ENCODE measurements around the genes GPATCH3, KDF1, CD164L2, GPR3 and IFI6.

DNA sequence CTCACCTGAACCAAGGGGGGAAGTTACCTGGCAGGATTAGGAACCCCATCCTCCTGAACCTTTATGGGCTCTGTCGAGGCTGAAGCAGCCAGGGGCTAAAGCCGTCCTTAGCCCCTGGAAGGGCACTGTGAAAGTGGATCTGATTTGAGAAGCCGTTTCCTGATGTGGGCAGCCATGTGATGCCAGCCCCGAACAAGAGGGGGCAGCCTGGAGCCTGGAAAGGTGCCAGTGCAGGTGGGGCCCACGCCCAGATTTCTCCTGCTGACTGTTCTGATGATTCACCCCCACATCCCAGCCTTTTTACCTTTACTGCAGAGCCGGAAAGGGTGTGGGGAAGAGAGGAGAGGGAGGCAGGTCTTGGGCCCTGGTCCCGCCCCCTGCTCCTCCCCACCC is 248 bp upstream of the SFN start:
- PRO-cap = no peak
- RAMPAGE, long total RNA, 3 experiments = no peak in any of the 3 experiments

DNA sequence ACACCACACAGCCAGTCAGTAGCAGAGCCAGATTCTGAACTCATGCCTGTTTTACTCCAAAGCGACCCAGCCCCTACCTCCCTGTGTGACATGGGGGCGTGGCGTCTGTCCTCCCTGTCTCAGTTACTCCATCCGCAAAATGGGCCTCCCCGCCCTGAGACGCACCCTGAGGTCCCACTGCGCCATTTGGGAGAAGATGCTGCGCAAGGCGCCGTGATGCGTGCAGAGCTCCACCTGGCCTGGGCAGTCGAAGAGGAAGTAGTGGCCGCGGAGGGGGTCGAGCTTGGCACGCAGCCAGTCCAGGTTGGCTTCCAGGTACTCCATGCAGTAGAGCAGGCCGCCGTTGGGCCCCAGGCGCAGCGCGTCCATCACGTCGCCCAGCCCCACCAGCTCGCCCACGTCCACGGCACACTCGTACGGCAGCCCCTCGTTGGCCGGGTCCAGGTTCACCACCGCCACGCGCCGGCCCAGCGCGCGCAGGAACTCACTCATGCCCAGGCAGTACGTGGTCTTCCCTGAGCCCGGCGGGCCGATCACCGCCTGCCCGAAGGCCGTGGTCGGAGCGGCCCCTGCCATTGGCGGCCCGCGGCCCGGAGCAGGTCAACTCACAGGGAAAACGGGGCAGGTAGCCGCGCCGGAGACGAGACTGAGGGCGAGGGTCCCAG is 430 bp downstream of the GPN2 start:
- PRO-cap = no peak
- RAMPAGE, long total RNA, 3 experiments = no peak in any of the 3 experiments

GRCh38 chr1:26899726-26900865 is at the start of gene GPATCH3:
TSS of gene GPATCH3 (minus strand) at chr1:26900467.
- PRO-cap = bidirectional peak, plus-strand start at chr1:26900547, minus-strand start at chr1:26900445
- RAMPAGE, long total RNA, 3 experiments = start-site peak on the minus strand in 2 of 3 experiments, at chr1:26900437-26900467 at its widest, 18 to 28 reads per replicate

DNA sequence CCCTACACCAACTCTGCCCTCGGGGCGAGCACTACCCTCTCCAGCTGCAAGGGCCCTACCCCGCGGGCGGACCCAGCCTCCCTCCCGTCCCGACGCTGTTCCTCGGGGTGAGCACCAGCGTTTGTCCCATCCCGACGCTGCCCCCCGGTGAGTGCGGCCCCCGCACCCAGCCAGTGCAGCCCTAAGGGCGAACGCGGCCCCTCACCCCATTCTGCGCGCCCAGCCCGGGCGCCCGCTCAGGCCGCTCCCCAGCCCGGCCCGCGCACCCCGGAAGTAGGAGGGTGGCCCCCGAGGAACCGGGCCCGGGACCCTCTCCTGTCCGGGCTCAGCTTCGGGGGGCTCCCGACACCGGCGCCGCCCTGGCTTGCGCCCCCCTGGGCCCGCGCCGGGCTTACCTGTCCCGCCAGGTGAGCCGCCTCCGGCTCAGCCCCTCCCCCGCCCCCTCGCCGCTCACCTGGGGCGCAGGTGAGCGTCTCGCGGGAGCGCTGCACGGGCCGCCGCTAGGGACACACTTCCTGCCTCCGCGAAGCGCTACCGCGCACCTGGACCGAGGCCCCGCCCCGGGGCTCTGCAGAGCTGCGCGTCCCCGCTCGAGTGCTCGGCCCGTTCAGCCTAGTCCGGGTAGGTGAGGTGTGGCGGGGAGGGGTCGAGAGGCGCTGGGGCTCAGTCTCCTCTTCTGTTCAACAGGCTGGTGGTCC is at the start of gene KDF1:
Gene KDF1, minus strand, starts transcription at position 514 of the 698 bp plus-strand sequence.
- PRO-cap = no peak
- RAMPAGE, long total RNA, 3 experiments = no peak in any of the 3 experiments

GRCh38 chr1:27109662-27110243 is 45.2 kb downstream of the SLC9A1 start:
- PRO-cap = no peak
- RAMPAGE, long total RNA, 3 experiments = no peak in any of the 3 experiments

DNA sequence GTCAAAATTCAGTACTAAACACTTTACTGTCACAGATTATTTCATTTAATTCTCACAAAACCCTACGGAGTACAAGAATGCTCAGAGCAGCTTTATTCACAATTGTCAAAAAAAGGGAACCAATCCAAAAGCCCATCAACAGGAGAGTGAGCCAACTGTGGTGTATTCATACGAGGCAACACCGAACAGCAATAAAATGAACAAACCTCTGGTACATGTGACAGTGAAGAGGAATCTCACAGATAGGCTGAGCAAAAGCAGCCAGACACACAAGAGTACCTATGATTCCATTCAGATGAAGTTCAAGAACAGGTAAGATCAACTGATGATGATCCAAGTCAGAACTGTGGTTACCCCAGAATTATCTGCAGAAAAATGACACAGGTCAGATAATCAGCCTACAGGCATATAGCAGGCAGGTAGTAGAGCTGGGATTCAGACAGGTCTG is 19.3 kb downstream of the SLC9A1 start:
- PRO-cap = no peak
- RAMPAGE, long total RNA, 3 experiments = no peak in any of the 3 experiments

DNA sequence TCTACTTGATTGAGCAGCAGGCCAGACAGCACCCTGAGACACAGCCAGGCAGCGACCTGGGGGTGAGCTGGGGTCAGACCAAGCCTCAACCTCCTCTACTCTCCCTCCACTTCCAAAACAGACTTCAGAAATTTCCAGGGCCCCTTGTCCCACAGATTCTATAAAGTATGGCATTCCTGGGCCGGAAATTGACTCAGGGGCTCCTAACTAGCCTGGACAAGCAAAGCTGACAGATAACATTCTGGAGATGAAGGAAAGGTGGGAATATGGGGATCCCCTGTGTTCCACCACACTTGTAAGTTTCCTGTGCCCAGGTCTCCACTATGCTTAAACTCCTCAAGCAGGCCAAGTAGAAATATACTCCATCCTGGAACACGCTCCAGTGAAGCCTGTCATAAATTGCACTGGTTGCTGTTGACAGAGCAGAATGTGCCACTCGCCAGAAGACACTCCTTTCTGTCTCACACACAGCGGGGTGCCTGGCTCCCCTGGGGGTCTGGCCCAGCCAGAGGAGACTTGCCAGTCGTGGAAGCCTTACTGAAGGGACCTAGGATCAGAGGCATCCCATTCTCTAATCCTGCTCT is 1.7 kb downstream of the SLC9A1 start:
- PRO-cap = no peak
- RAMPAGE, long total RNA, 3 experiments = no peak in any of the 3 experiments

GRCh38 chr1:27154235-27154685 is 665 bp downstream of the SLC9A1 start:
- PRO-cap = no peak
- RAMPAGE, long total RNA, 3 experiments = start-site peak on the minus strand in 1 of 3 experiments, at chr1:27154229-27154390 at its widest, 15 reads per replicate

DNA sequence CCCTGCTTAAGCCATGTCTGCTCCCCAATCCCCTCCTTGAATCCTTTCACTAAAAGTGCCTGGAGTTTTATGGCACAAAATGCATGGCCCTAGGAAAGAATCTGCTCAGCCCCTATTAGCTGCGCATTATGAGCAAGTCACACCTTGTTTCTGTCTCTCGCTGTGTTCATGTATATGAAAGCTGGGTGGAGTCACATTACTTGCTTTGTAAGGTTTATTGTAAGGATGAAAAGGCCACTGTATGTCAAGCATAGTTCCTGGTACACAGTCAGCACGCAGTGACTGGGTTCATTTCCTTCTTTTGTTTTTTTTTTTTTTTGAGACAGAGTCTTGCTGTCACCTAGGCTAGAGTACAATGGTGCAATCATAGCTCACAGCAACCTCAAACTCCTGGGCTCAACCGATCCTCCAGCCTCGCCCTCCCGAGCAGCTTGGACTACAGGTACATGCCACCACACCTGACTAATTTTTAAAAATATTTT is 6.7 kb upstream of the SLC9A1 start:
- PRO-cap = no peak
- RAMPAGE, long total RNA, 3 experiments = no peak in any of the 3 experiments

DNA sequence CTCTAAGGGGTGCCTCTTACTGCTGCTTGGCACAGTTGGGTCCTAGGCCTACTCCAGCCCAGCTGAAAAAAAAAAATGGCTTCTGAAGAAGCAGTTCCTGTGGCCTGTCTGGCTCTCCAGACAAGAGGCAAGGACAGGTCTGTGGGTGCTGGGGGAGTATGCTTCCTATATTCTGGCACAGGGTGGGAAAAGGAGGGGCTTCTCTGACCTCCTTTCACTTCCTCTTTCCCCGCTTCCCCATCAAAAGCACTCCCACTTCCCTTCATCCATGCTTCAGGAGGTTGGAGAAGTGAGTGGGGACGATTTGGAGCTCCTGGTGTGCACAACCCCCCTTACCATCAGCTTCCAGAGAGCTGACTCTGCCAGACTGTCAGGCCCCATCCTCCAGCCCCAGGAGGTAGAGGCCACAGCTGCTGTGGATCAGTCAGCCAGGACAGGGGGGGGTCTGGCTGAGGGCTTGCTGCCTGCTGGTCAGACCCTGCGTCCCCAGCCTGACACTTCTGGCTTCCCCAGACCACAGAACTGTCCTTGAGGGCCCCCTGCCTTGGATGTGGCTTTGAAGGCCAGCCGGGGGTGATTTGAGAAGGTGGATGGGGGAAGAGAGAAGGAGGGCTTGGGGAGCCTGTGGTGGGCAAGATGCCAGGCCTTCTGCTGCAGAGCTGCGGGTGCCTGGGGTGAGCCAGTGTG is 21.6 kb upstream of the TMEM222 start:
- PRO-cap = no peak
- RAMPAGE, long total RNA, 3 experiments = no peak in any of the 3 experiments

DNA sequence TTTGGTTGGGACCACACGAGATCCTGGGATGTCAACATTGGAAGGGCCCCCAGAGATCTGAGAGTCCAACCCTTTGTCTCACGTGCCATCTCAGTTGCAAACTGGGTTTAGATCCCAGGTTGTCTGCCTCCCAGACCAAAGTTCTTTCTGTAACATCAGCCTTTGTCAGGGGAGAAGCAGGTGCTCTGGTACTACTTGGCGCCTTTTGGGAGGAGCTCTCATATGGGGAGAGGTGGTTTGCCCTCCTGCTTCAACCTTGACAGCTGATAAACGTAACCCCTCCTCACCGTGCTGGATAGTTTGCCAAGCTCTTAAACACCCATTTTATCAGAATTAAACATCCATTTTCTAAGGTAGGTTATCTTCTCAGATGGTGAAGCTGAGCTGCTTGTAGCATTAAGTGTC is 844 bp downstream of the TMEM222 start:
- PRO-cap = no peak
- RAMPAGE, long total RNA, 3 experiments = no peak in any of the 3 experiments

DNA sequence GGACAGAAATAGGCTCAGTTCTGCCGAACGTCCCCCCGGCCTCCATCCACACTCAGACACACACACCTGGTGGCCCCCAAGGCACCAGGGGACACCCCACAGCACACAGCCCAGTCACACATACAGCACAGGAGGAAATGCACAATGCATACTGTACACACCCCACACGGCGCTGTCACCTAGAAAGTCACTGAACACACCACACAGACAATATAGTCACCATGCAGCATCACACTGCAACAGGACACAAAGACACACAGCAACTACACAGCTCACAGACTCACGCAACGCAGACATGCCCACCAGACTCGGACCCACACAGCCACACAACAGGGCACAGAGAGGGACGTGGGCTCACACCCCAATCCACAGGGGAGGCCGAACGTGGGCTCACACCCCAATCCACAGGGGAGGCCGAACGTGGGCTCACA is 664 bp downstream of the SYTL1 start:
- PRO-cap = no peak
- RAMPAGE, long total RNA, 3 experiments = no peak in any of the 3 experiments

DNA sequence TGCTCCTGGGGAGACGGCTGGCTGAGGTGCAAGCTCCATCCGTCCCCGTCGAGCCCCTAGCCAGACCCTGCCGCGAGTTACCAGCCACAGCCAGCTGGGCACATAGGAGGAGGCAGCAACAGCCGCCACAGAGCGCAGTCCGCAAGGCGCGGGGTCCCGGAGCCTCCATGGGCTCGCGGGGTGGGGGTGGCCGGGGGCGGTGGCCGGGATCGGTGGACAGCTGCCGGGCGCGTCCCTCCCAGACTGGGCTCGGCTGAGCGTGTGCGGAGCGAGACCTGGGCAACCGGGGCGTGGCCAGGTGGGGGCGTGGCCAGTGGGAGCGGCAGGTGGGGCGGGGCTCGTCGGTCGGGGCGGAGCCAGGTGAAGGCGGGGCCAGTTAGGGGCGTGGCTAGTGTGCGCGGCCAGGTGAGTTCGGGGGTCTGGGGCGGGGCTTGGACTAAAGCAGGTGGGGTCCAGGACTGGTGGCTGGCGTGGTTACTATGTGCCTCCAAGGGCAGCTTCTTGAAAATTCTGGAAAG is at the start of gene CD164L2:
Gene CD164L2, minus strand, starts transcription at position 263 of the 518 bp plus-strand sequence.
- PRO-cap = no peak
- RAMPAGE, long total RNA, 3 experiments = no peak in any of the 3 experiments

GRCh38 chr1:27391963-27392853 is at the start of gene GPR3:
TSS of gene GPR3 (plus strand) at chr1:27392622.
- PRO-cap = bidirectional peak, plus-strand start at chr1:27392637, minus-strand start at chr1:27392403
- RAMPAGE, long total RNA, 3 experiments = no peak in any of the 3 experiments

DNA sequence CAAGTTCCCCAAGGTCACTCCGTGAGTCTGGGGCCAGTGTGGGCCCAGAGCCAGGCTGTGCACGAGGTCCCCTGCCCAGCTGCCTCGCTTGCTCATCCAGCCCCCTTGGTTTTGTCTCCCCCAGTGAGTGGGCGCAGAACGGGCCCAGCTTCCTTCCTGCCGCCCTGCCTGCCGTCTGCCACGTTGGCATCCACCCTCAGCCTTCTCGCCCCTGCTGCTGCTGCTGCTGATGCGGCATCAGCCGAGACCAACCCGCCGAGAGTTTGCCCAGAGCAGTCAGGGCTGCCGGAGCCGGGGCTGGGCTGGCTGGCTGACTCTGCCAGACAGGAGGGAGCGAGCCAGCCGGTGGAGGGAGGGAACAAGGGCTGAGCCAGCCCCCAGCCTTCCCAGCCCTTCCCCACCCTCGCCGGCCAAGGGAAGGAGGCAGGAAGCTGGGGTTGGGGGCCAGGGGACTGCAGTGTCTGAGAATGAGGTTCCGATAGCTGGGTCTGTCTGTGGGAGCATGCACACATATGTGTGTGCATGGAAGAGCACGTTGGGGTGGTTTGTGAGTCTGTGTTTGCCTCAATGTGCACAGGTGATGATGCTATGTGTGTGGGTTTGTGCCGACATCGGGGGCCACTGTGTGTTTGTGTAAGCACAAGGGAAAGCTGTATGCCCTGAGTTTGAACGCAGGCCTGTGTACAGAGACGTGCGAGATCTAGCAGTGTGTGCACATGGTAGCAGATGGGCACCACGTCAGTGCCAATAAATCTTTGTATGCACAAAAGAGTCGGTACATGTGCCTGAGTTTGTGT is 31.6 kb upstream of the WASF2 start:
- PRO-cap = no peak
- RAMPAGE, long total RNA, 3 experiments = no peak in any of the 3 experiments

- PRO-cap = no peak
- RAMPAGE, long total RNA, 3 experiments = no peak in any of the 3 experiments
Measured at GRCh38 chr1:27523024-27523471, 33.1 kb upstream of the WASF2 start.

DNA sequence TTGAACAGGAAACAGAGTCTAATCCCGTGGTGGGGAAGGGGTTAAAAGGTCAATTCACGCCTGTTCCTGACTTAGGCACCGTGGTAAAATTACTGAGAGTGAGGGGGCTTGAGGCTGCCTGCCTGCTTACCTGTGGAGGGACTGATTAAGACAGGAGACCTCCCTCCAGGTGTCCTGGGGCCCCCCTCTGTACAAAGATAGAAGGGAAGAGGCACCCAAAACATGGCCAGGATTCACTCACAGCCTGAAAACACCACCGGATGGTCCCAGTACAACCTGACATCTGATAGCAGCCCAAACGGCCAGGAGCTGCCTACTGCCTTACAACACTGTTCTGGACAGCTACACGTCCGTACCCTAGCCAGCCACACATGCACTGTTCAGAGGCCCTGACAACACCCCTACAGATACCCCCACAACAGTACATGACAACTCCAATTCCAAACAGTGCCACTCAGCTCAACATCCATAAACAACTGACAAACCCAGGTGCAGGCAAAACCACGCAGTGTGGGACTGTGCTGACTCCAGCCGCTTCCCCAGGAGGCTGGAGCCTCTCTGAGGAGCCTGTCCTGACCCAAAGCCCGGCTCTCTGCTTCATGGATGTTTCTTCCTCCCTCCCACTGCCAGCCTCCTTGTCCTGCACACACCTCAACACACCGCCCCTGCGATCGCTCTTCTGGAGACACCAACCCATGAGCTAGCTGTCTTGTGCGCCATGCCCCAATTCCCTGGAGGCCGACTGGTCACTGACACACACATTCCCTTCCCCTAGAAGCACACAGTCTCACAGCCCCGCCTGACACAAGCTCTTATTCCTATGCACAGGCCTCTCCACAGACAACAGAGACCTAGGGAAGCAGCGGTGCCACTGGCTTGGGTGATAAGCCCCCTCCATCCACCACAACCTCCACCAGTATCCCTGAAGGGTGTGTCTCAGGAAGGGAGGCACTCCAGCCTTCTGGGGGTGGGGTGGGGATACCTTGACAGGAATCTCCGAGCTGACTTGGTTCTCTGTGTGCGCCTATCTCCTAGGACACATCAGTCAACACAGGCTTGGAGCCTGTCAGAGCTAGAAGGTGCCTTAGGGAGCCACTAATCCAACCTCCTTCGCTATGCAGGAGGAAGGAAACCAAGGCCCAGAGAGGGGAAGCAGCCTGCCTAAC is 31.4 kb downstream of the AHDC1 start:
- PRO-cap = no peak
- RAMPAGE, long total RNA, 3 experiments = no peak in any of the 3 experiments

DNA sequence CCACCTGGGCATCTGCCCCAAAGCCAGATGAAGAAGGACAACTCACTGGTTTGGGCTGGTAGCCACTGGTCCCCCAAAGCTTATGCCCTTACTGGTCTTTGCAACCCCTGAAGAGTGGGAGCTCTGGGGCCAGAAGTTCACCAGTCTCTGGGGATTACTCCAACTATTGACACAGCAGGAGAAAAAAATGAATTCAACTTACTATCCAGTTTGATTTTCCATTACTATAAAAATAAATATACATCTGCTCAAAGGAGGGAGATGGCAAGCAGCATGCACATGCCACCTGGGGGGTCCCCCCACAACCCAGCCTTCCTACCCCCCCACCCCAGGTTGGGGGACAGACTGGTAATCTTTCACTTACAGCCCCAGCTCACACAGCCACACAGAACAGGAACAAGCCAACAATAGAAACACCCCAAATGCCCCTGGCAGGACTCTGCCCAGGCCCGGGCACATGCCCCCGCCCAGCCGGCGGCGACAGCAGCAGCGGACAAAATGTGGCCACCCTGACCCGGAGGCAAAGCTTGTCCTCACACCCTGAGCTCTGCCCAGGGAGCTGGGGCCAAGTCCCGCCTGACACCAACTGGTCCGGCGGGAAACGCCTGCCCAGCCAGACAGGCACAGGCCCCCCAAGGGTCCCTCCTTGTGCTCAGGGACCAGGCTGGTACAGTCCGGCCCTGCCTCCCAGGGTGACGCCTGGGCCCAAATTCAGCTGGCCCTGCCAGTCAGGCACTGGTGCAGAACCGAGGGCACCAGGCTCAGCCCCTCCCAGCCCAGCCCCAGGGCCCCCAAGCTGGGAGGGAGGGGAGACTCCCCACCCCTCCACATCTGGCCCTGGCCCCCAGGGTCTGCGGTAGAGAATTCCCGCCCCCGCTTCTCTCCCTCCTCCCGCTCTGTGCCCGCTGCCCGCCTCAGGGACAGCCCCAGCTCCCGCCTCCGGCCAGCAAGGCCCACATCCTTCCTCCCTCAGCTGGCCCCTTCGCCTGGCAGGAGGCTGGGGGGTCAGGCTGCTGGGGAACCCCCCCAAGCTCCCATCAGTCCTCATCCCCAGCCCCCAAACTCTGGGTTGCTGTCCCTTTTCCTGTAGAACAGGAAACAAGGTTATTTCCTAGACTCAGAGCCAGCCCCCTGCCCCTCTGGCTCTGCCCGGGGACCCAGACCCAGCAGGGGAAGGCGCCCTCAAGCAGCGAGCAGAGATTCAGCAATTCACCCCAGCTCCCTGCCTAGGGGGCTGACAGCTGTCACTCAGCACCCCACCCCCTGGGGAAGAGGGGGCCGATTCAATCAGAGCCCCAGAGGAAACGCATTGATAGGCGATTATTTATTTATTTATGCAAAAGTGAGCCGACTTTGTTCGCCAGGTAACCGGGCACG is 2.1 kb downstream of the AHDC1 start:
- PRO-cap = unidirectional peak, minus-strand start at position 502 of the sequence
- RAMPAGE, long total RNA, 3 experiments = start-site peak on the minus strand in 1 of 3 experiments, centred at position 1,067 of the sequence, 10 reads per replicate

DNA sequence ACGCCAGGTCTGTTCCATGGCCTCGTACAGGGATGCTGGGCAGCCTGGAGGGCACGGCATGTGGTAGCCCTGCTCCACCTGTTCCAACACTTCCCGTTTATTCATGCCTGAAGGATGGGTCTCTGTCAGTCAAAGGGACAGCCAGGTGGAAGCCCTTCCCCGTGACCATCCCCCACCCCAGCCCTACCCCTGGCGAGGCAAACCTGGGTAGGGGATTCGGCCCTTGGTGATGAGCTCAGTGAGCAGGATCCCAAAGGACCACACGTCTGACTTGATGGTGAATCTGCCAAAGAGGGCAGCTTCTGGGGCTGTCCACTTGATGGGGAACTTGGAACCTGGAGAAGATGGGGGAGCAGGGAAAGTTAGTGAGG is 9.1 kb upstream of the AHDC1 start:
- PRO-cap = no peak
- RAMPAGE, long total RNA, 3 experiments = no peak in any of the 3 experiments

DNA sequence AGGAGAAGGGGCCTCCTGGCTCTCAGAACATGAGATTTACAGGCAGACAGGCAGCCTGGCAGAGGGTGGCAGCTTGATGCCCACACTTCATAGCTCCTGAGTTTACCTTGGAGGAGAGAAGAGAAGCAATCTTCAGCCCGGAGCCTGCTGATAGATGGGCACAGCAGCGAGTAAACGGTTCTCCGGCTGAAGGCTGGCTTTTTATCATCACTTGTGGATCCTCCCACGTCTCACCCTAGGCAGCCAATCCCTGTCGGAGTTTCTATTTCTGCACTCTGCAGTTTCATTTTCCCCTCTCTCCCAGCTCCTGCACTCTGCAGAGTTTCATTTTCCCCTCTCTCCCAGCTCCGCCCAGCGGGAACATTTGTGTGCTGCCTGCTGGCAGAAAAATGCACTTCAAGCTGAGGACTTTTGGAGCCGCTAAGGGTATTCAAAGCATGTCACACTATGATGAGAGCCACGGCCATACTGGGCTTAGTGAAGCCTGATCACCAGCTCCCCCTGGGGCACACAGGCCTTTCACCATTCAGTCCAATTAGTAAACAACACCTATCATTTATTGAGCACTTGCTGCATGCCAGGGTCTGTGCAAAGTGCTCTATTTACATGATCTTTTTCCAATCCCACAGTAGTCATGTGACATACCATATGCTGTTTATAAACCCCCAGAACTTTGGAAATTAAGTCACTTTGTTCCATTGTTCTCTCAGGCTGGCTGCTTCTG is at the start of gene IFI6:
Gene IFI6, minus strand, starts transcription at position 176 of the 724 bp plus-strand sequence.
- PRO-cap = bidirectional peak, plus-strand start at position 294 of the sequence, minus-strand start at position 176 of the sequence
- RAMPAGE, long total RNA, 3 experiments = start-site peak on the minus strand in 3 of 3 experiments, centred at positions 176 to 178 of the sequence, 34 to 75 reads per replicate